PC-3 (cell line): ENCODE measurements around a stretch of chr4.

GRCh38 chr4:13705367-13706266, 78.1 kb upstream of the BOD1L1 start:
- RAMPAGE, long total RNA, result no peak

DNA sequence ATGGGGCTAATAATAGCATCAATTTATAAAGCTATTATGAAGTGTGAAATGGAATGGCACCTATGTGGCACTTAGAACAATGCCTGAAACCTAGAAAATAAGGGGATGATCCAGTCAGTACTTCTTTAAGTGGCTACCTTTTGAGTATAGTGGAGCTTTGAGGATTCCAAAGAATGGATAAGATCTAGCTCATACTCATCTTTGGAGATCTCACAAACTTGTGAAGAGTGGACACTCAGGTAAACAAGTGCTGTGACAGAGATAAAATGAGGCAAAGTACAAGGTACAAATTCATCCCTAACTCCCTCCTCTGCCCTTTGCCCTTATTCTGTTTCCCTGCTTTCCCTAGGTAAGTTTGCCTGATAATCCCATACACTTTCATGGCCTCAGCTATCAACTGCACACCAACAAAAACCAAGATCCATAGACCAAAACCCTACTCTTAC, 16.5 kb upstream of the CPEB2 start:
- RAMPAGE, long total RNA, result no peak

GRCh38 chr4:15002630-15003303, 486 bp downstream of the CPEB2 start:
- RAMPAGE, long total RNA, result no peak

- RAMPAGE, long total RNA, result no peak
These were observed 7.4 kb downstream of the CPEB2 start for GRCh38 chr4:15009479-15010218.

GRCh38 chr4:15144391-15144760, 142.1 kb downstream of the CPEB2 start:
- RAMPAGE, long total RNA, result no peak

GRCh38 chr4:15322404-15322865, 105.4 kb upstream of the C1QTNF7 start:
- RAMPAGE, long total RNA, result no peak

GRCh38 chr4:15551969-15553178, 82.7 kb downstream of the CC2D2A start:
- RAMPAGE, long total RNA, result no peak

GRCh38 chr4:15602378-15602752, 52.8 kb downstream of the FBXL5 start:
- RAMPAGE, long total RNA, result no peak

GRCh38 chr4:15653313-15653898, 1.8 kb downstream of the FBXL5 start:
- RAMPAGE, long total RNA, result no peak

GRCh38 chr4:15659663-15660428, 4.7 kb upstream of the FBXL5 start:
- RAMPAGE, long total RNA, result no peak

DNA sequence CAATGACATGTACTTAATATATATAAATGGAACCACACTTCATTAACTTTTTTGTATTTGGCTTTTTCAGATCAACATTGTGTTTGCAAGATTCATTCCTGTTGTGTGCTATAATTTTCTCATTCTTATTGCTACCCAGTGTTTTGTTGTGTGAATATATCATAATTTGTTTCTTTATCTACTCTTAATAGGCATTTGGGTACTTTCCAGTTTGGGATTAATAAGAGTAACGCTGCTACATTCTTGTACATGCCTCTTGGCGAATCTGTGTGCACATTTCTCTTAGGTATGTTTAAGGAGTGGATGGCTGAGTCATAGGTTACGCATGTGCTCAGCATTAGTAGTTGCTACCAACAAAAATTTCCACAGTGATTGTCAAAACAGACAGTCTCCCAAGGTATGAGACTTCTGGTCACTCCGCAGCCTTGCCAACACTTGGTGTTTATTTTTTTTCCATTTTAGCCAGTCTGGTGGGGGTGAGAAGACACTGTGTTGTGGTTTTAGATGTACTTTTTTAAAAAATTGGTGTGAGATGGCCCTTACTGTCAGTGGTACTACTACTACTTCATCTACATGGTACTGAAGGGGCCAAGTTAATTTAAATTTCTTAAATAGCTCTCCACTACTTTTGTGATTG, 44.6 kb downstream of the FGFBP1 start:
- RAMPAGE, long total RNA, result no peak

- RAMPAGE, long total RNA, result no peak
These were observed 38.6 kb upstream of the FGFBP2 start for GRCh38 chr4:16001490-16001981.

- RAMPAGE, long total RNA, result no peak
These were observed 51.5 kb downstream of the PROM1 start for GRCh38 chr4:16032063-16032897.

DNA sequence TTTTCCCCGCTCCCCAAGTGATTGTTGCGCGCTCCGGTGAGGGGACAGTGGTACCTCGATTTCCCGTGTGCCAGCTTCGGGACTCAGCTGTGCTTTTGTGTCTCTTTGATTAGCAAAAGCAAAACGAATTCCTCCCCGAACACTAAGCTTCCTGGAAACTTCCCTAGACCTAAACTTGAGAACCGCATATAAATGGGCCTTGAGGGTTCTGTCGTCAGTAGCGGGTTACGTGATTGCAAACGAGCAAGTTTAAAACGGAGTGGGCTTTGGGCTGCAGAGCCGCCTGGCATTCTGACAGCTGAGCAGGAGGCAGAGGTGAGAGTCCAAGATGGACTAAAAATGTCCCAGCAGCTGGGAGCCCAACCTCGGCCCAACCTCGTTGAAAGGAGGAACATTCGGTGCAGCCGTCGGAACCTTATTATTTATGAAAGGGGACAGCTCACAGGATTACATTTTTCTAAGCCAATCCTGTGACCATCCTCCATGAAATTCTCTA, 1.2 kb upstream of the TAPT1 start:
- RAMPAGE, long total RNA, result no peak

DNA sequence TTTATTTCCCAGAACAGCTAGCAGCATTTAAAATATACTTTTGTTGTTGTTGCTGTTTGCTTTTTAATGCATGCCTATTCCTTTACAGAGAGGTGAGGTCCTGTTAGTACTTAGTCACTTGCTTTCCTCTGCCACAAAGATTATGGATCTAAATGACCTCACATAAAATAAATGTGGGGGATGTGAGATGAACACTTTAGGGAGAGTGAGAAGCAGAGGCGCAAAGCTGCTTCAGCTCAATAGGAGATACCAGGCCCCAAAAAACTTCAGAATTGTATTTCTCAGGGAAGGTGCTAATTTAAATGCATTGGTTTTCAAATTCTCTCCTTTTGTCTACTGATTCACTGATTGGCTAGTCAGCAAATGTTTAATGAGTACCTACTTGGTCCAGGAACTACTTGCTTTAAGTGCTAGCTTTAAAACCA, 4.0 kb downstream of the LDB2 start:
- RAMPAGE, long total RNA, result no peak

DNA sequence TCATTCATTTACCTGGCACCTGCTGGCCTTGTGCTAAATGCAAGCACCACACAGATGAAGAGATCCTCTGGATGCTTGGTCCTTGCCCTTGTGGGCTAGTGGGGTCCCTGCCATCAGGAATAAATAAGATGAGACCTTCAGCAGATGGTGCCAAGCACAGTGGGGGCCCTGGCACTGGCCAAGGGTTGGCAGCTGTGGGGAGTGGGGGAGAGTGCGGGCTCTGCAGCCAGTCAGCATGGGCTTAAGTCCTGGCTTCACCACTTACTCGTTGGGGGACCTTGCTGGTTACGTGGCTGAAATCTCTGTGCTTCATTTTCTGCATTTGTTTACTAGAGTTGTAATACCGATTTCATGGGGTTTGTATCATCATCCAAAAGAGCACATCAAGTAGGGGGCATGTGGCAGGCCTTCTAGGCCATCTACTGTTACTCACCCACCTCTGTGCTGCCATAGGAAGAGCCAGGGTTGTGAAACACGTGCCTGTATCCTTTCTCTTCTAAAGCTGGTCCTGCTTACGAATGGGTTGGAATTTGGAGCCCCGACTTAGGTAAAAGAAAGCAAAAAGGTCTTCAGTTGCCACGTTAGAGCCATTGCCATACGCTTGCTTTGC, 7.1 kb downstream of the LAP3 start:
- RAMPAGE, long total RNA, result no peak

- RAMPAGE, long total RNA, result no peak
These were observed 18.6 kb downstream of the LAP3 start for GRCh38 chr4:17595524-17596005.

GRCh38 chr4:17629963-17630664, 15.7 kb downstream of the MED28 start:
- RAMPAGE, long total RNA, result no peak

DNA sequence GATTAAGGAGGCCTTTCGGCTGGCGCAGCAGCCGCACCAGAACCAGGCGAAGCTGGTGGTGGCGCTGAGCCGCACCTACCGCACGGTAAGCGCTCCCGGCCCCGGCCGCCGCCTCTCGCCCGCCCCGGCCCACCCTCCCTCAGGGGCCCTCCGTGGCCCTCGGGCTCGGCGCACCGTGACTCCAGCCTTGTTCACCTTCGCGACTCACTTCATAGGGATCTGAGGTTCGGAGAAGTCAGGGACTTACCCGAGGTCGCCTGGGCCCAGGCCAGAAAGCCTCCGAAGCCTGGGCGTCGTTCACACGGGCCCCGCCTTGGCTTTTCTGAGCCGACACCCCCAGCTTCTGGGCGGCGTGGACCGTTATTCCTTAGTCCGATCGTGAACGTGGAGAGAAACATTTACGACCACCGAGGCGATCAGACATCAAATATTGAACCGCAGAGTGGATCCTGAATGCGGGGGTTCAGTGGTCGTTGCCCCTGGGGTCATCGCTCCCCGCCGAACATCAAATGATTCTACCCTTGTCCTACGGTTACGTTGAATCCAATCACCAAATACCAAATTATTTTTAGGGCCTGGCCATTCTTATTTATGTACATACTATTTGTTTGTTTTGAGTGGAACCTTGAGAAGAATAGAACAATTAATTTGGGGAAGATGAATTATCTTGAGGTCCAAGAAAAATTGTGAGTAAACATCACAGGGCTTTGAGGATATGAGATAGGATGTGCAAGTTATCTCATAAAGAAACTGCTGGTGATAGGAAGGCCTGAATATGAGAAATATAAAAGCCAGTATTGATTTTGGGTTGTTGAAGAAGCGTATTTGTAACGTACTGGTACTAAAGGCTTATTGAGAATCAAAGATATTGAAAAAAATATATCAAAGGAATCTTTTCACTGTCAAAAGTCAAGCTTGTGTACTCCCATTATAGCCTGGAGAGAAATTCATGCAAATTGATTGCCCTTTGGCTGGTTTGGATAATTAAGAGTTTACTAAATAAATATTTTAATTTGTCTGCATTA, 637 bp downstream of the NCAPG start:
- RAMPAGE, long total RNA, result no peak

- RAMPAGE, long total RNA, result no peak
These were observed 1.2 kb upstream of the LCORL start for GRCh38 chr4:18022747-18023092.